ENCODE data around the gene GPI.

DNA sequence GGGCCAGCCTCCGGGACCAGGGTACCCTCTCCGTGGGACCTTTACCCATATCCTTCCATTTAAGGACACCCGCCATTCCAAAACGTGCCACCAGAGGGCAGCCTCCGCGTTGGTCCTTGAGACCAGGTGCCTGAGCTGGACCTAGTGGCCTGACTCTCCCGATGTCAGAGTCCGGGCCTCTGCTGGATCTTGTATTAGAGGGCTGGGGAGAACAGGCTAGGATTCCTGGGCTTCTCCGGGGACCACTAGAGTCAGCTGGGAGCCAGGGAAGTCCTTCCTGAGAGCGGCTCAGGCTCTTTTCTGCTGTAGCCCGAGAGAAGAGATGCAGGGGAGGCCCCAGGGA lies 9.7 kb upstream of the SLC7A10 start:
- RRBS: 20% methylated on average over 3 of the region's 11 CpGs

GRCh38 chr19:33273803-33274902 lies 28.2 kb downstream of the CEBPA start:
- RRBS: 52% methylated on average over 4 of the region's 20 CpGs

GRCh38 chr19:33304999-33305840 lies 2.9 kb upstream of the CEBPA start:
- RRBS: no CpG with 5 or more reads among the region's 10 CpGs

DNA sequence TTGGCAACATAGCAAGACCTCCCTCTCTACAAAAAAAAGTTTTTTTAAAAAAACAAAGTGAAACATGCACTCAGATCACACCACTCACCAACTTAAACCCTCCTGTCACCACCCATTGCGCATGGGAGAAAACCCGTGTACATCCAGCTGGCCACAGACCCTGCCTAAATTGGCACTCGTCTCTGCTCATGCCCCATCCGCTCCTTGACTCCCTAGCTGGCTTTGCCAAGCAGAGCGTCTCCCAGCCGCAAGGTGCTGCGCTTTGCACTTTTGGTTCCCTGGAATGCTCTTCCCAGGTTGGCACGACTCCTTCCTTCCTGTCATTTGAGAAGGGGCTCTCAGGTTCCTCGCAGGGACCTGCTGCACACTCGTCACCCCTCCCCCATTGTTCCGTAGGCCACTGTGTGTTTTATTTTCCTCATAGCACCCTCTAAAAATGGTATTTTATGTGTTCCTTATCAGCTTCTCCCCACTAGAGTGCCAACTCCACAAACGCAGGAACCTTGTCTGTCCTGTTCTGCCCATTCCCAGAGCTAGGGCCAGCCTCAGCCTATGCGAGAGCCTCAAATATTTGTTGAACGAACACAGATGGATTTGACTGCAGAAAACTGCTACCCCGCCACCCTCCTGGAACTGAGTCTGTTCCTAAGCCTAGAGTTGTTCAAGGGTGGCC lies 8.3 kb upstream of the CEBPA start:
- RRBS: no CpG with 5 or more reads among the region's 15 CpGs

DNA sequence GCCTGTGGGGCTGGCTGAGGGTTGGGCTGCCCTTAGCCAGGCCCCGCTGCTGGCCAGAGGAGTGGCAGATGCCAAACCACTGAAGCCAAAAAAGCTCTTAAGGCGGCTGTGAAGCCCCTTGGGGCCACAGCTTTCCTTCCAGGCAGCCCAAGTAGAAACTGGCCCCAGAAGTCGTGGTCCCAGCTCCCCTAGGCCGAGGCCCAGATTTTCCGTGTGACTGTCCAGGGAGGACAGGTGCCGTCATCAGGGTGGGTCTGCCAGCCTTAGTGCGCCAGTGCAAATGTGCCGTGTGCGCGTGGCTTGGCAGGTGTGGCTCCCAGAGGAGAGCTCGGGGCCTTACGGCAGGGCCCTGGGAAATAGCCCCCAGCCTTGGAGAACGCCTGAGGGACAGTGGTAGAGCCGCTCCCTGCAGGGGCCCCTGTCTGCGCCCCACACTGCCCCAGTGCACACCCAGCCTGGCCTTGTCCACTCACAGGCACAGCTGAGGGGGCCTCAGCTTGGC lies 14.9 kb downstream of the CEBPG start:
- RRBS: no CpG with 5 or more reads among the region's 15 CpGs

DNA sequence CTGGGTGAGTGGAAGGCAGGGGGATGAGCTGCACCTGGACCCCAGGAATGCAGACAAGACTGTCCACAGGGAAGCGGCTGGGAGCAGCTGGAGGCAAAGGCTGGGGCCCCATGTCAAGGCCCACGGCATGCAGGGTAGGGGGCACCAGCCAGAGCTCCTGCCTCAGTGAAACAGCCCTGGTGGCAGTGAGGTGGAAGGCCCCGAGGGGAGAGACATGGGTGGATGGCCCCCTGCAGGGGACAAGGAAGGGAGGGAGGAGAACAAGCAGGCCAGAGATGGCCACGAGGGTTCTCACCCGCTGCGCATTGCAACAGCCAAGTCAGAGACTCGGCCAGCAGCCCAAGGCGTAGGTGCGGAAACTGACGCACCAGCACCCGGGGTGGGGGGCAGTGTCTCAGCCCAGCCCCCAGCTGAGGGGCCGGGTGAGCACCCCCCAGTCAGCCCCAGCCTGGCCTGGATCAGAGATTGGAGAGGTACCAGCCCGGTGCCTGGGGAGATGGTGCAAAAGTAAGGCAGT lies 34.3 kb downstream of the PEPD start:
- RRBS: 67% methylated on average over 3 of the region's 13 CpGs

DNA sequence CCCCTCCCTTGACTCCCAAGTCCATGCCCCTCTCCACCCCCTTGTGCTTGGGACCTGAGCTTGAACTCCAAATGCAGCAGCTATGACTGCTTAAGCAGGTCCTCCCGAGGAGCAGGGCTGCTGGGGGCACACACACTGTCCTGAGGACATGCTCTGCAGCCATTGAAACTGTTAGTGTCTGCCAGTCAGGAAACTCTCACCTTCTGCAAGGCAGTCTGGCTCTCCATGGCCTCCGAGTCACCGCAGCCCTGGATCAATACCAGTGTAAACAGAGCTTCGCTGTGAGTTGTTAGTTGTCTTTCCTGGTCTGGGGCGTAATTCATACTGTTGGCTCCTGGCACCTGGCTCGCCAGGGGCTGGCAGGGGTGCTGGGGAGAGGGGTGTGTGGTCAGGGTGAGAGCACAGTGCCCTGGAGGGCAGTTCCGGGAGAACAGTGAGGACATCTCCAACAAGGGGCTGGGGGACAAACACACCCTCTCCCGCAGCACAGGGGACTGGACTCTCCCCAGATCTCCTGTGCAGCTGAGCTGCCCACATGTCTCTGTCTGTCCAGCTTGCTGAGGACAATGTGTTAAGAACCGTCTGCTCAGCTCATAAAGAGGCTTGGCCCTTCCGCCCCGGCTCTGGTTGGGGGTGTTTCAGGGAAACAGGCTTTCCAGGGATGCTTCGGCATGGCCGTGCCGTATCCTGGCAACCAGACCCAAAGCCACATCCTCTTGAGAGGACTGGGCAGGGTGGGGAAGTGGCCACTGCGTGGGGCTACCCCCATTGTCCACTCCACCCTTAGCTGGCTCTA lies 41.3 kb upstream of the CHST8 start:
- RRBS: no CpG with 5 or more reads among the region's 15 CpGs

- RRBS: 2% methylated on average over 19 of the region's 27 CpGs
Observed at GRCh38 chr19:33797526-33797812, 799 bp downstream of the KCTD15 start.

GRCh38 chr19:33797813-33798760 lies 1.4 kb downstream of the KCTD15 start:
- RRBS: 3% methylated on average over 6 of the region's 68 CpGs

- RRBS: no CpG with 5 or more reads among the region's 3 CpGs
Observed at GRCh38 chr19:33816801-33817450, 20.3 kb downstream of the KCTD15 start.

GRCh38 chr19:34263655-34264275 lies 9.4 kb downstream of the GARRE1 start:
- RRBS: no CpG with 5 or more reads among the region's 10 CpGs

GRCh38 chr19:34306064-34306901 lies 51.9 kb downstream of the GARRE1 start:
- RRBS: no CpG with 5 or more reads among the region's 3 CpGs

GRCh38 chr19:34309611-34310204 lies 55.3 kb upstream of the GPI start:
- RRBS: no CpG with 5 or more reads among the region's 5 CpGs

- RRBS: no CpG with 5 or more reads among the region's 5 CpGs
Observed at GRCh38 chr19:34337022-34337719, 27.8 kb upstream of the GPI start.

DNA sequence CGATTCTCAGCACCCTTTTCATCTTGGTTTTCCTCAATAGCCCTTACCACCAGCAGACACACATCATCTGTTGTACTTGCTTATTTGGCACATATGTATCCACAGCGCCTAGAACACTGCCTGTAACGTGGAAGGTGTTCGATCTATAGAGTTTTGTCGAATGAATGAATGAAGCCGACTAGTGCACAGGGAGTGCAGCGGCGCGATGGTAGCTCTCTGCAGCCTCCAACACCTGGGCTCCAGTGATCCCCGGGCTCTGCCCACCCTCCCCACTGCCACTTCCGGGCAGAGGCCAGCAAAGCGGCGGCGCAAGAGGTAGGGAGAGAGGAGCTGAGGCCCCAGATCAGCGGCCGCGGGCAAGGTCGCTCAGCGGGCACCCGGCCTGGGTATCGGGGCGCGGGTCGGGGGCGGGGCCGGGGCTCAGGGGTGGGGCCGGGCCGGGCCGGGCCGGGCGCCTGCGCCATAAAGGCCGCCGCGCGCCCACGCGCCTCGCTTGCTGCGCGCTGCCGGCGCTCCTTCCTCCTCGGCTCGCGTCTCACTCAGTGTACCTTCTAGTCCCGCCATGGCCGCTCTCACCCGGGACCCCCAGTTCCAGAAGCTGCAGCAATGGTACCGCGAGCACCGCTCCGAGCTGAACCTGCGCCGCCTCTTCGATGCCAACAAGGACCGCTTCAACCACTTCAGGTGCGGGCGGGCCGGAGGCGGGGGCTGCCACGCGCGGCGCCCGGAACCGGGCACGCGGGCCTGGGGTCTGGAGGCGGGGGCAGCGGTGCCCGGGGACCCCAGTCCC lies at the start of gene GPI:
Gene GPI (plus strand): TSS at position 492 of the 790 bp plus-strand sequence.
- RRBS: 2% methylated on average over 46 of the region's 72 CpGs

- RRBS: no CpG with 5 or more reads among the region's 14 CpGs
Observed at GRCh38 chr19:34375491-34376211, 10.7 kb downstream of the GPI start.

GRCh38 chr19:34734448-34734757 lies 360 bp downstream of the ZNF181 start:
- RRBS: 8% methylated on average over 1 of the region's 18 CpGs

- RRBS: 8% methylated on average over 15 of the region's 44 CpGs
Observed at GRCh38 chr19:34838595-34839288, 65.7 kb upstream of the ZNF599 start.

- RRBS: no CpG with 5 or more reads among the region's 4 CpGs
Observed at GRCh38 chr19:35004069-35004229, 3.8 kb downstream of the GRAMD1A start.

DNA sequence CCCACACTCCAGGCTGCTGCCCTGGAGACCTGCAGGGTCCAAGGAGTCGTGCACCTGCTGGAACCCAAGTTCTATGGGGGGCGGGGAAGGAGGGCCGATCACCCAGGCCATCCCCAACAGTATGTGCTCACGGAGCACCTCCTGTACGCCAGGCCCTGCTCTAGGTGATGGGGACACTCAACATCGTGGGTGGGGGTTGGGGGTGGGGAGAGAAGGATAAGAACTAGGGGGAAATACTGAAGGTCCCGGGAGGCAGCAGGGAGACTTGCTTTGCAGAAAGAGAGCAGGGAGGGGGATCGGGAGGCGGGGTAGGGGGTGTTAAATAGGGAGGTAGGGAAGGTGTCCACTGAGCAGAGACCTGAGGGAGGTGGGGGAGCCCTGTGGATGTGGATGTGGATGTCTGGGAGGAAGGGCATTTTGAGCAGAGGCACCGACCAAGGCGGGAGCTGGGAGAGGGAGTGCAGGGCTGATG lies 4.9 kb downstream of the GRAMD1A start:
- RRBS: no CpG with 5 or more reads among the region's 11 CpGs

Measured in foreskin fibroblast (primary cell).